Pulmonary artery (tissue), 1 donor: ENCODE data around the genes PODXL and PLXNA4.

DNA sequence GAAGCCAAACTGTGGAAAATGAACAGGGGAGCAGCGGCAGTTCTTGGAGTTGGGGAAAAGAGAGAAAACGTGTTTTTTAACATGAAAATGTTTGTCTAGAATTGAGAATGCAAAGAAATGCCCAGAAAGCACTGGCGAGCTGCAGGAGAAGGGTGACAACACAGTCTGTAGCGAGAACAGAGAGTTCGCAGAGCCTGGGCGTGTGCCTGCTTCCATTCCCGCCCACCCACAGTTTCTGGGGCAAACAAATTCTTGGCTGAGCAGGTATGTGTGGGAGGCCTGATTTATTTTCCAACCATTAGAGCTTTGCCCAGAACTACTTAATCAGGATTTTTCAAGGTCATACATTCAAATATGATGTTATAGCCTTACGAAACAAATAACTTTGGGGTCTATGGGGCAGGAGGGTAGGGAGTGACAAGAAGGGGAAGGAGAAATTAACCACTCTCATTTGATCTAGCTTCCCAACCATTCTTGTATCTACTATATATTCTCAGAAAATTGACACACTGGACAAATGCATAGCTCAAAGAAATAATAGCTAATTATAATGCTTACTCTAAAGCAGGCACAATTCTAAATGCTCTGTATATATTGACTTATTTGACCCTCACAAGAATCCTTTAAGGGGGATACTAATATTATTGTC, 260.8 kb upstream of the KLF14 start:
- PRO-cap = no peak

GRCh38 chr7:131007226-131007797, 273.3 kb upstream of the KLF14 start:
- PRO-cap = no peak

DNA sequence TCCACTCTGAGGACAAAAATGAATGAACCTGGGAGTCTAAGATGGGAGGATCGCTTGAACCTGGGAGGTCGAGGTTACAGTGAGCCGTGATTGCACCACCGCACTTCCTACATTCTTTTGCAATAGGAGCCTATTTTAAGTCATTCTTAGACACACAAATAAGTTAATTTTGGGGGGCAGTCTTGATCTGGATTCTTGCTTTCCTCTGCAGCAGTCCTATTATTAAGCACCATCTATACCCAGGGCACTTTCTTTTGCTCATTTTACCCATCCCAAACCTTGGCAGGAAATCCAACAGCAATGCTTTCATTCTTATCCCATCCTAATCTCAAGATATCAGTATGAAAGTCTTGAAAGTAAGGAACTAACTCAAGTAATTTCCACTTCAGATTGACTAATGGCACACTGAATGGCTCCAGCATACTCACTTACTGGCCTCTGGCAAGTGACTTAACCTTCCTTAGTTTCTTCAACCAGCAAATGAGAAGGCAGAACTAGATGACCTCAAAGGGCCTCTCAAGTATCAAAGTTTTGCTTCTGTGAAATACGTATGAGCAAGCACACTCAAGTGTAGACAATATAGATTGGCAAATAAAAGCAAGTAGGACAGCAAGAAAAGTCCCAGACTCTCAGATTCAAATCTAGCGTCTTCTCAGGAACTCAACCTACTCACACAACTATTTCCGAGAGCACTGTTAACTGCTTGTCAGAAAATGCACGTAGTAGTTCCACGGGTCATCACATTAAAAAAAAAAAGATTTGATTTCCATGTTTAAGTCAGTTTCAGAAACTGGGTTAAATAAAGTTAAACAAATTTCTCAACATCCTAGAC, 276.6 kb upstream of the KLF14 start:
- PRO-cap = no peak

DNA sequence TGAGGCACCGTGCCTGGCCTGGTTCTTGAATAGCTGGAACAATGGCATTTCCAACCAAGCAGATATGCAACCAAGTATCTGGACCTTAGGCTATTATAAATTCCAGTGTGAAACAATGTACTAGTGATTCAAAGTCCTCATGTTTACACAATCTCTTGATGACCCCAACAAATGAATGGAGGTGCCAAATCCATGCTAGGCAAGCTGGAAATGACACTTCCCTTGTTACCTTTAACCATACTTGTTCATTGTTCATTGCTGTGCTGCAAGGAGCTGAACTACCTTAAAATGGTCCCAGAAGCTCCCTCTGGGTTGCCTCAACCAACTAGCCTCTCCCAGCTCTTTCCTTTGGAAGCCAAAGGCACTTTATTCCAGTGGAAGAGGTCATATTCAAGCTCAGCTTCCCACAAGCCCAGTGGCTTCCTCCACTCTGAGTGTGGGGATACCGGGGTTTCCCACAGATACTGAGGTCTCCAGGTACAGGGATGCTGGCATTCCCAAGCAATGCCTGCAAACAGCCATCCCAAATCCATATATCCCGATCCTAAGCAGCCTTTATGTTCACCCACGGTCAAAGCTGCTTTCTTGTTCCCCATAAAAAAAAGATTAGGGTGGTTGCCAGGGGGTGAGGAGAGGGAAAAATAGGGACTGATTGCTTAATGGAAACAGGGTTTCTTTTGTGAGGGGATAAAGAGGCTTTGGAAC, 282.4 kb upstream of the KLF14 start:
- PRO-cap = no peak

- PRO-cap = no peak
Observed at GRCh38 chr7:131023356-131023692, 289.3 kb upstream of the KLF14 start.

DNA sequence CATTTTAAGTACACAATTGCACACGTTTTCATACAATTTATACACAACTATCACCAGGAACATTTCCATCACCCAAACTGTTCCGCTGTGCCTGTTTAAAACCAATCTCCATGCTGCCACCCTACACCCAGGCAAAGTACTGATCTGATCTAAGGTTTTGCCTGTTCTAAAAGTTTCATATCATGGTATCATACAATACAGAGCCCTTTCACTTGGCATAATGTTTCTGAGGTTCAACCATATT, 282.9 kb upstream of the MKLN1 start:
- PRO-cap = no peak

DNA sequence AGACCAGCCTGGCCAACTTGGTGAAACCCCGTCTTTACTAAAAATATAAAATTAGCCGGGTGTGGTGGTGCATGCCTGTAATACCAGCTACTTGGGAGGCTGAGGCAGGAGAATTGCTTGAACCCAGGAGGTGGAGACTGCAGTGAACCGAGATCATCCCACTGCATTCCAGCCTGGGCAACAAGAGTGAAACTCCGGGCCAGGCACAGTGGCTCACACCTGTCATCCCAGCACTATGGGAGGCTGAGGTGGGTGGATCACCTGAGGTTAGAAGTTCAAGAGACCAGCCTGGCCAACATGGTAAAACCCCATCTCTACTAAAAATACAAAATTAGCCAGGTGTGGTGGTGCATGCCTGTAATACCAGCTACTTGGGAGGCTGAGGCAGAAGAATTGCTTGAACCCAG, 234.2 kb upstream of the MKLN1 start:
- PRO-cap = no peak

GRCh38 chr7:131094461-131095176, 233.1 kb upstream of the MKLN1 start:
- PRO-cap = no peak

DNA sequence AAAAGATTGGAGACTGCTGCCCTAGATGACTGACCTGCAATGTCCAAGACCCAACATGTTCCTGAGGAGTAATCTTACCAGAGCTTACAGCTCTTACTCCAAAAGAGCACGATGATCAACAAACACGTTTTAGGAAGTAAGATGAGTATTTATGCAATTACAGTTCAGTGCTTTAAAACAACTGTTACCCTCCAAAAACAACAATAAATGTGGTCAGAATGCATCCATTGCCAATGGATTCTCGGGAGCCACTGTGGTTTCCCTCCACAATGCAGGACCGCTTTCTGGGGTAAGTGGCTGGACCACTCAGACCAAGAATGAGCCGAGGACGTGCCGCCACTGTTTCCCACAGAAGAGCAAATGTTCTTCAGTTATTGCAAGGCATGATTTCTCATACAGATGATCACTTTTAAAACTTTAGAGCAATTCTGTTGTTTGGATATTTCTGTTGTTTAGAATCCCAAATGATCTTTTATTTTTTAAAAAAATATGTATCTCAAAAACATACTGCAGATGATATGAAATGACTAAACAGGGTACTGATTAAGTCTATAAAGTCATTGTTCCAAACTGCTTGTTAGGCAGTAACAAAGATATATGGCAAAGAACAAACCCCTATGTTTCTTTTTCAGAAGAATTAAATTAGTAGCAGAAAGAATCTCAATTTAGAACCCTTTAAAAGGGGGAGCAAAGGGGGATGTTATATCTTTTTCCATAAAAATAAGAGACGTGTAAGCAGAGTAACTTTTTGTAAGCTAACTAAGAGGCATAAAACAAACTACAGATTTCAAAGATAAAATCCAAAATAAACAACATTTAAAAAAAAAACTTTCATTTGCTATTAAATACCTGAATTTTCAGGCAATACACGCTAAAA, 232.1 kb upstream of the MKLN1 start:
- PRO-cap = no peak

DNA sequence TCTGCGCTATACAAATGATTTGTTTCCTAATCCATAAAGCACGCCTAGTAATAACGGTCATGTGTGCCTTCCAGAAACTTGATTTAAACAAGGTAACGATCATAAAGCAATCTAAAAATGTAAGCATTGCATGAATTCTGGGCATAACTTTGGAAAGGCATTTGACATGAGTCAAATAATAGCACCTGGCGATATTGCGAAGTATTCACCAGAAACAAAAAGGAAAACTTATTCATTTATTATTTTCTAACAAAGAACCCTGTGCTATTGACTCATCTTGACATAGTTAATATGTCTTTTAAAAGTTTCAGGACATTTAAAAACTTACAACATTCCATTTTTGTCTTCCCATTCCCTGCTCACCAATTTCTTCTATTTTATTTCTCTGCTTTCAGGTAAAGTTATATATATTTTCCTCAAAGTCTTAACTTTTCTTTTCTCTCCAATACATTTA, 229.5 kb upstream of the MKLN1 start:
- PRO-cap = no peak

- PRO-cap = no peak
Observed at GRCh38 chr7:131225374-131226636, 101.9 kb upstream of the MKLN1 start.

GRCh38 chr7:131298537-131298974, 29.1 kb upstream of the MKLN1 start:
- PRO-cap = no peak

- PRO-cap = no peak
Observed at GRCh38 chr7:131328518-131328916, 841 bp downstream of the MKLN1 start.

- PRO-cap = no peak
Observed at GRCh38 chr7:131342547-131343186, 15.0 kb downstream of the MKLN1 start.

DNA sequence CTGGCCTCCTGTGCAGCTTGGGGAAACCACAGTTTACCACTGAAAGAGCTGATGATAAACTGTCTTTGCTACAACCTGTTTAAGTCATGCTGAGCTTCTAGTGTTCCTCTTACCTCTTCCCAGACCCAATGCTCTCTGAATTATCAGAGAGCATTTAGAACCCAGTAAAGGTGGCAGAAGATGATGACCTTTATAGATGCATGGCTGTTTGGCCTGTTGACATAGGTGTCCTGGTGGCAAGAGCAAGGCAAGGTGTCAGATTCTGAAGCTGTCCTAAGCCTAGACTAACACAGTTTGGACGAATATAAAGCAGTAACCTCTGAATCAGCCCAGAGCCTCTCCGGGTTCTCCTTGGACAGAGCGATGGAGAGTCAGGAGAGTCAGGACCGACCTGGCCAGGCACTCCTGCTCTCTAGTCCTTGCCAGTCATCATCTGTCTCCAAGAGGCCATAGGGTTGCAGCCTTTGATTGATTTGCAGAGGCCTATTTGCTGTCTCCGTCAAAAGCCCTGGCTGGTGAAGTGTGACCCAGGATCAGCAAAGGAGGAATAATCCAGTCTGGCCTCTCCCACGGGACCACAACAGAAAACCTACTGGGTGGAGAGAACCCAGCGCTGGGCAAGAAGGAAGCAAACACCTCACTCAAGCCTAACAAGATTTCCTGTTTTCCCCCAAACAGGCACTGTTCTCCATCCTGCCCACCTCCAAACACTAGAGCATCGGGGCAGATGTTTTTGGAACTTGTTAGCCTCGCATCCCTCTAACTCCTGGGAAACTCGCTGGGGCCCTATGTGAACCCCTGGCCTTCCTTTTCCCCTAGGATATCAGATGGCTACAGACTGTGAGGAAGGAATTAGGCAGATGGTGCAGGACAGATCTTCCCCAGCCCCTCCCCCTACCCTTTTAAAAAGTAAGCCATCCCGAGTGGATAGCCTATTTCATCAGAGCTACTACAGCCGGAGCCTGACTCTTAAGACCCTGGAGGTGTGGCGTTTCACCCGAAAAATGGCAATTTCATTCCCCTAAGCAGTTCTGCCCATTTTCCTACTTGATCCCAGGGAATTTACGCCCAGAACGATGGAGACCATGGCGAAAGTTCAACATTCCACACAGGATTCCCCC, 54.5 kb downstream of the PODXL start:
- PRO-cap = no peak

GRCh38 chr7:131545916-131546450, 10.4 kb downstream of the PODXL start:
- PRO-cap = no peak

- PRO-cap = bidirectional peak, plus-strand start at chr7:131556569, minus-strand start at chr7:131556532; bidirectional peak, plus-strand start at chr7:131556803, minus-strand start at chr7:131556609
Observed at GRCh38 chr7:131555706-131556710, at the start of gene PODXL. Gene PODXL, minus strand, starts transcription at chr7:131556628.

DNA sequence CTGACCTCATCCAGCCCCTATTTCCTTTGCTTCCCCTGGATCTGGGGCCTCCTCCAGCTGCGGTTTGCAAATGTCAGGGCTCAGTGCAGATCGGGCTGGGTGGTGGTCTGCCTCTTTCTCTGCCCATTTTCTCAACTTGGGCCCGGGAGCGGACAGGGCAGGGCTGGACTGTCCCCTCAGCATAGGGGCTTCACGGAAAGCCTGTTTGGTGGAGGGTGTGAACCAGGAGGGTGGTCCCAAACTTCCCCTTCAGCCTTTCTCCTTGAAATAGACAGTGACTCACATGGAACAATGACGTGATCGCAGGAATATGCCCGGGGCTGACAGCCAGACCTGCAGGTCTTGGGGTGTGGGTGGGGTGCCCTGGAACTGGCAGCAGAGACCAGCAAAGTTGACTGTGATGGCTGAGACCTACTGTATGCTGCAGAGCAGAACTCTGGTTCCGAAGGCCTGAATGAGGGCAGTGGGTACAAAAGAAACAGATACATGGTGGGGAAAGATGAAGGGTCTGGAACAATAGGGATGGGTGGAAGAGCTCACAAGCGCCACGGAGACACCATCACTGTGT, 73.0 kb upstream of the PODXL start:
- PRO-cap = no peak

DNA sequence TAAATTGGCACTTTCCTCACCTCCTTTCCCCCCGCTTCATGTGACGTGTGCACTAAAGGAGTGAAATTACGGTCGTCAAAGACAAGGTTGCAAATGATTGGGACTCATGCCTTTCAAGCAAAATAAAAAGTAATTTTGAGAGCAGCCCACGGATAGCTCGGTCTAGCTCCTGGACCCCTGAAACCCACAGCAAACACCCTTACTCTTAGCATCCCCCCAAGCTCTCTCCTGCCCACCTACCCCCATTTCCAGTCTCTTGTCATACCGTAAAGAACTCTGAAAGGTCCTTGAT, 90.5 kb downstream of the PLXNA4 start:
- PRO-cap = no peak

GRCh38 chr7:132576088-132577138, at the start of gene PLXNA4:
Gene PLXNA4, minus strand, starts transcription at chr7:132576470.
- PRO-cap = no peak